Cytotoxic T cell (primary cell): ENCODE results near the genes TPM4 and AP1M1.

GRCh38 chr19:15318306-15318815, 14.0 kb downstream of the BRD4 start:
- PRO-cap, 2 experiments = no peak in any of the 2 experiments

GRCh38 chr19:15358312-15359337, 21.0 kb downstream of the AKAP8 start:
- PRO-cap, 2 experiments = peak in 1 of 2 experiments; most common minus-strand start chr19:15358790 (in 1)

- PRO-cap, 2 experiments = no peak in any of the 2 experiments
These were observed 14.7 kb downstream of the AKAP8L start for GRCh38 chr19:15403923-15404696.

GRCh38 chr19:15421870-15422668, 3.3 kb upstream of the AKAP8L start:
- PRO-cap, 2 experiments = no peak in any of the 2 experiments

DNA sequence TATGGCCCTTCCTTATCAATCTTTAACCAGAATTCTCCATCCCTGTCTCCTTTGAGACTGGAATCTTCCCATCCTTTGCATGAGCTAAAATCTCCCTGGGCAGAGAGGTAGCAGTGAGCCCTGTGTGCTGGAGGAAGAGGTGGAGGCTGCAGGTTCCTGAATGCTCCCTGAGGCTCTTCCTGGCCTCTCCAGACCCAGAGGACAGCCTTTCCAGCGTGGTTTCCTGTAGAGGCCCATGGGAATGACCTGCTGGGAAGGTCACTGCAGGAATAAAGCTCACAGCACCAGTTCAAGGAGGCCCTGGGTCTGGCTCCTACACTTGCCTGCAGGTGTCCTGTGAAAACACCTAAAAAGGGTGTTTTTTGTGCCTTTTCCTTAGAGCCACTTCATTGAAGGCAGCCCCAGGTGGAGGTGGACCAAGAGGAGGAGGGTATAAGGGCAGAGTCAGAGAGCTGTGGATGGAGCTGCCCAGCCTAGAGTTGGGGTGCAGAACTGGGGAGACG, 4.6 kb downstream of the OR10H2 start:
- PRO-cap, 2 experiments = no peak in any of the 2 experiments

DNA sequence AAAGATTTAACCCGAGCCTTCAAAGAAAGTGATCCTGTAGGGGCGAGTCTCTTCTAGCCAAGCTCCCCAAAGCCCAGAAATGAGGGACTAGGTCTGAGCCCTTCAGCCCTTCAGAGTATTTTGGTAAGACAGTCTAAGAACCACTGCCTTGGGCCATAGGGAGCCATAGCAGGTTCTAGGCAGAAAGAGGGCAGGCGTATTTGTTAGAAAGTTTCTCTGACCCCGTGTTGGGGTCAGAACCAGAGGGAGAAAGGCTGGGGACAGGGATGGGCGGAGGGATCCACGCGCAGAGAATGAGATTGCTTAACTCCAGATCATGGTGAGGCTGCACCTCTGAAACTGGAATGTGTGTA, 928 bp upstream of the TPM4 start:
- PRO-cap, 2 experiments = no peak in any of the 2 experiments

DNA sequence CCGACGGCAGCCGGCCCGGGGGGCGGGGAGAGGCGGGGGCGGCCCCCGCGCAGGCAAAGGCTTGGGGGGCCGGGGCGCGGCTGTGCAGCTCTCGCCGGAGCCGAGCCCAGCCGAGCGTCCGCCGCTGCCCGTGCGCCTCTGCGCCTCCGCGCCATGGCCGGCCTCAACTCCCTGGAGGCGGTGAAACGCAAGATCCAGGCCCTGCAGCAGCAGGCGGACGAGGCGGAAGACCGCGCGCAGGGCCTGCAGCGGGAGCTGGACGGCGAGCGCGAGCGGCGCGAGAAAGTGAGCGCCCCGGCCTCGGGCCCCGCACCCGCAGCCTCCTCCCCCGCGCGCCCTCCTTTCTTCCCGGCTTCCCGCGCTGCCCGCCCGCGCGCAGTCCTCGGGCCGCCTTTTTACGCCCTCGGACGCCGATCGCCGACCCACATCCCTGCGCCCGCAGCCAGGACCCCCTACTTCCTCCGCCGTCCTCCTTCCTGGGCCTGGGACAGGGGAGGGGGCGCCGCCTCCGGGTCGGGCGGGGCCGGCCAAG, at the start of gene TPM4:
Gene TPM4 (plus strand): TSS at position 83 of the 532 bp plus-strand sequence.
- PRO-cap, 2 experiments = peak in 2 of 2 experiments; most common plus-strand start position 56 of the sequence (in 2)

DNA sequence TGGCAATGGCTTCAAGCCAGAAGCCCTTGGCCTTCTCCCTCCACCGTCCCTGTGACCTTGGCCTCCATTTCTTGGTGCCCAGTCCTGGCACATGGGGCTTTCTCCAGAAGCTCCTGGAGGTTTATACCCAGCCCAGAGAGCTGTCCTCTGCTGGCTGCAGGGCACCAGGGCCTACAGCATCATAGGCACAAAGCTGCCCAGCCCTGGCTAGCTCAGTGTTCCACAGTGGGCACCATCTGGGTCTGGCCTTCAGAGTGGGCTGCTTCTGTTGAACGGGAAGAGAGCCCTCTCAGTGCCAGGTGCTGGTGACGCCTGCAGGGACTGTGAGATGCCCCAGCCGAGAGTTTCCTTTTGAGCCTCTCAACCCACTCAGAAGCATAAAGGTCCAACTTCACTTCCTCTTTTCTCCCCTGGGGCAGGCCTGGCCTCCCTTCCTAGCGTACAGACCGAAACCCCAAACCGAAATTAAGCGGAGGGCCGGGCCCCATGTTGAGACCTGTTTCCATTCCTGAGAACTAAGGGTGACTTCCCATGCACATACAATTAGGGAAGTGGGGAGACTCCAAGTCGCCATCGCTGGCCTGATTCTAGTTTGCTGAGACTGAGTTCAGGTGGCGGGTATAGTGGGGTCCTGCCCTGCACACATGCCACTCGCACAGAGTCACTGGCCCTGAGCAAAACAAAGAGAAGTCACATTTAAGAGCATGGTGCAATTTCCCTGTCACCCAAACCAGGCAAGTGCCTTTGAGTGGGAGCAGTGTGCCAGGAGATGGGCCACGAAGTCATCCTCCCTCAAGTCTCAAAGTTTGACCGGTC, 6.8 kb downstream of the RAB8A start:
- PRO-cap, 2 experiments = peak in 1 of 2 experiments; most common minus-strand start position 325 of the sequence (in 1)

DNA sequence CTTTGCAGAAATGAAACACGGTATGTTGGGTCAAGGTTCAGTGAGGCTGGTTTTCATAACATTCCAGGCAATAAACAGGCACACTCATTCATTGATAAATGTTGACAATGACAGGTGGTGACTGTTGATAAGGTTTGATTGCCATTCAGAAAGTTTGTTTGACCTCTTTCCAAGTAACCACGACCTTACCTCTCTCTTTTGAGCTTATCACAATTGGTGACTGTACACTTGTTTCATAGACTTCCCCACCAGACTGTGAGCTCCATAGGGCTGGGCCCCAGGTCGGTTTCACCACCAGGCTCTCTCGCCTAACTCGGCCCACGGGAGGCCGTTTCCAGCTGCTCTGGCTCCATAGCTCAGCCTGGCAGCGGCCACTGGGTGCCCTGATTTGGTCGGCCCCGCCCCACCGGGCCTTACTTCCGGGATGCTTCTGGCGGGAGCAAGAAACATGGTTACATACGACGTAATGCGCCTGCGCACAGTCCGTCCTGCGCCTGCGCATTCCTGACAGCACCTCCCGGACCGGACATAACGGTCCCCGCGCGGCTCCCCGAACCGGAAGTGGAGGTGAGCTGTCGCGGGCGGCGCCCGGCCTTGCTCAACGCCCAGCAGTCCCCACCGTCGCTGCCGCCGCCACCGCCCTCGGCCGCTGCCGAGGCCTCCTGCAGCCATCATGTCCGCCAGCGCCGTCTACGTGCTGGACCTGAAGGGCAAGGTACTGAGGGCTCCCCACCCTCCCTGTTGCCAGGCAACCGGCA, at the start of gene AP1M1:
Gene AP1M1 (plus strand): TSS at position 558 of the 758 bp plus-strand sequence.
- PRO-cap, 2 experiments = peak in 2 of 2 experiments; most common plus-strand start position 558 of the sequence (in 2); most common minus-strand start position 345 of the sequence (in 1)

DNA sequence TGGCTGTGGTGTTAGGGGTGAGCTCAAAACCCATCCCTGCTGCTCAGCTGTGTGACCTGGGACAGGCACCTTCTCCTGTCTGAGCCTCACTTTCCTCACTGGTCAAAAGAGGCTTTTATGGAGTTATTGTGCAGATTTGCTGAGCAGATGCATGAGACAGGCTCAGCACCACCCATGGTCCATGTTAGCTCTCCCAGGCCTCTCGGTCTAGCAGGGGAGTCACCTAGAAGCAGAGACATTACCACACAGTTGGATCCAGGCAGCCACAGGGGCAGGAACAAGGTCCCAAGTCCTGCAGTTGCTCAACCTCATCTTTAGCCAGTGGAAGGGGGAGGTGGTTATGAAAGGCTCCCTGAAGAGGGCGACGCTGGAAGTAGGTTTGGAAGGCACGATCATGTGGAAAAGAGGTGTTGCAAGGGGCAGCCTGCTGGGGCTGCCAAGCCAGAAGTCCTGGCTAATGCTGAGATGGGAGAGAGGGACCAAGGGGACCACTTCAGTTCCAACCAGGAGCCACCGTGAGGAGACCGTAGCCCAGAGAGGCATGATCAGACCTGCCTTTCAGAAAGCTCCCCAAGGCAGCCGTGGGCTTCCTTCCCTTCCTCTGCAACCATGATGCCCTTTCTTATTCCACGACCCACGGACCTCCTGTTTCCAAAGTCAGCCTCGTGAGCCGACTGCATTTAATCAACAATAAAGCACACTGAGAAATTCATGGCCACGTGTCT, 2.4 kb downstream of the AP1M1 start:
- PRO-cap, 2 experiments = no peak in any of the 2 experiments

GRCh38 chr19:16351012-16351499, 26.4 kb downstream of the KLF2 start:
- PRO-cap, 2 experiments = no peak in any of the 2 experiments

DNA sequence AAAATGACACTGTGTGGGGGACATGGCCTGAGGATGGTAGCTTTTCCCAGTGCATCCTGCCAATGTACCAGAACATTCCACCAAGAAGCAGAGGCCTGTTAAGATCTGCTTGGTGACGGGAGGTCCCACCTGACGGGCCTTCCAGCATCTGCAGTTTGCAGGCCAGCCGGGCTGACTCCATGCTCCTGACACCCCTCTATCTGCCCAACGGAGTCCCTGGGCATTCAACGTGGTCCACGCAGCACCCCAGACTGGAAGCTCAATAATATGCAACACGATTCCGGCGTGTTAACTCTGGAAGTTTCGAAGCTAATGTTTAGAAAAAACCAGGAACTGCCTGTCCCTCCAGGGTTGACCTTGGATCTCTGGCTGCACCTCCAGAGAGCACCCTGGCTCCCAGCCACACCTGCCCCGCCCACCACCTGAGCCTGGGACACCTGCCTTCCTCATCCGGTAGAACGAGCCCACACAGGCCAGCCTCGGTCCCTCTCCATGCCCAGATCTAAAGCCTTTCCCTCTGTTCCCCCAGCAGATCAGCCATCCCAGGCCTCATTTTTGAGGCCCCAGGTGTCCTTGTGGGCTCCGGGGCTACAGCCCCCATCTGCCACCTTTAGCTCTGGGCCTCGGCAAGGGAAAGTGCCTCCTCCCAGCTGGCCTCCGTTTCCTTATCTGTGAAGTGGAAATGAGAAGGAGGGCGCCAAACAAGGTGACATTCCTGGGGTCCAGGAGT, 38.5 kb downstream of the KLF2 start:
- PRO-cap, 2 experiments = no peak in any of the 2 experiments

DNA sequence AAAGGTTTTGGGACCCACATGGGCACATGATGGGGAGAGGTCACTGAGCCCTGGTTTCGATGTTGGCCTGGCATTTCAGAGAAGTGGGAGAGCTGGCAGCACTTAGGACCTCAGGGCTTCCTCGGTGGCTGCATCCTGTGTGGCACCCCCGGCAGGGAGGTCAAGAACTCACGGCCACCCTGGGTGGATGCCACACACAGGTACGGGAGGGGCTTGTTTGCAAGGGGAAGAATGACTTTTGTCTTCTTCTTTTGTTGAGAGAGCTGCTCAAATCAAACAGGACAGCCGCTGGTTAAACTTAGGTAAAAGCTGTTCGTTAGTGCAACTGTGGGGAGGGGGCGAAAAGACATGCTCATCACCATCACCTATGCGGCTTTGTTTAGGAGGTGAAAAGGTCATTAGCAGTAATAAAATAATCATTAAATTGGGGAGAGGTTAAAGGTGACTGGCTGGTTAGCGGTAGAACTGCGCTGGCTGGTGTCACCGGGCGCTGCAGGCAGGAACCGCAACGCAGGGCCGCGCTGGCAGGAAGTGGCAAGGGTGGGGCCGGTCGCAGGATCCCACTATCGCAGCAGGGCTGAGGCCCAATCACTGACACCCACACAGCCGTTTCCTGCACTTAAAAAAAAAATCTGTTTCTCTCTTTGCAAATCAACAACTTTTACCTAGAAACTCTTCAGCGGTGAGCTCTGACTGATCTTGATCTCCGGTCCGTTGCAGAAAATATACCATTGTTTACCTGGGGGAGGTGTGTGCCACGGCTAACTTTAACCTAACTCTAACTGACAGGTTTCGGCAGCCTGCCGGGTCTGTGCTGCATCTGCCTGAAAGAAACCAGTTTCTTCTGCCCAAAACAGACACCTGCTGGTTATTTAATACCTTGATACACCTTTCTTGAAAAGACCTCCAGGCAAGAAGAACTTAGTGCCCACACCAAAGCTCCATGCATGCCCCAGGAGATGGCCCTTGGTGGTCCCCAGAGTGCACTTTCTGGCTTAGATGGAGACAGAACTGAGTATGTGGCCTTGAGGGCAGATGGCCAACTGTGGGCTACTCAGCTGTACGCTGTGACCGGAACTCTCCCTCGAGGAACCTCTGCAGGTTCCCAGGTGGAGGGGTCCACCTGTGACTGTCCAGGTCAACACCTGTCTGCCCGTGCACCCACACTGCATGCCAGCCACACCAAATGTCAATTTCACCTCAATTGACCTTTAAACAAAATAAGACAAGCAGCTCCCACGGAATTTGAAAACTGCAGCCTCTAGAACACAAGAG, 47.0 kb downstream of the KLF2 start:
- PRO-cap, 2 experiments = peak in 2 of 2 experiments; most common plus-strand start position 668 of the sequence (in 2); most common minus-strand start position 533 of the sequence (in 2)

- PRO-cap, 2 experiments = no peak in any of the 2 experiments
These were observed 73.0 kb downstream of the EPS15L1 start for GRCh38 chr19:16398728-16399193.

GRCh38 chr19:16417445-16418159, 54.2 kb downstream of the EPS15L1 start:
- PRO-cap, 2 experiments = no peak in any of the 2 experiments

DNA sequence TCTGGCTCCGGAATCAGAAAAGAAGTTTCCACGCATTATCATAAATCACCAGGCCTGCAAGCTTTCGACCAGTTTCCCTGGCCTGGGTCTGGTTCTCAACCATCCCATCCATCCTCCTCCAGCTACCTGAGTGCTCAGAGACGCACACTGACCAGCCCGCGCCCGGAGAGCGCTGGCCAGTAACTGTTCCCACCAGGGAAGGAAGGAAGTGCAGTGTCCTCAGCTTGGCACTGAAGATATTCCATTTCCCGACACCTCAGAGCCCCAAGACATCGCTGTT, 29.2 kb downstream of the EPS15L1 start:
- PRO-cap, 2 experiments = no peak in any of the 2 experiments

GRCh38 chr19:16461645-16462182, 10.1 kb downstream of the EPS15L1 start:
- PRO-cap, 2 experiments = no peak in any of the 2 experiments

- PRO-cap, 2 experiments = no peak in any of the 2 experiments
These were observed 9.5 kb upstream of the EPS15L1 start for GRCh38 chr19:16481371-16481570.

DNA sequence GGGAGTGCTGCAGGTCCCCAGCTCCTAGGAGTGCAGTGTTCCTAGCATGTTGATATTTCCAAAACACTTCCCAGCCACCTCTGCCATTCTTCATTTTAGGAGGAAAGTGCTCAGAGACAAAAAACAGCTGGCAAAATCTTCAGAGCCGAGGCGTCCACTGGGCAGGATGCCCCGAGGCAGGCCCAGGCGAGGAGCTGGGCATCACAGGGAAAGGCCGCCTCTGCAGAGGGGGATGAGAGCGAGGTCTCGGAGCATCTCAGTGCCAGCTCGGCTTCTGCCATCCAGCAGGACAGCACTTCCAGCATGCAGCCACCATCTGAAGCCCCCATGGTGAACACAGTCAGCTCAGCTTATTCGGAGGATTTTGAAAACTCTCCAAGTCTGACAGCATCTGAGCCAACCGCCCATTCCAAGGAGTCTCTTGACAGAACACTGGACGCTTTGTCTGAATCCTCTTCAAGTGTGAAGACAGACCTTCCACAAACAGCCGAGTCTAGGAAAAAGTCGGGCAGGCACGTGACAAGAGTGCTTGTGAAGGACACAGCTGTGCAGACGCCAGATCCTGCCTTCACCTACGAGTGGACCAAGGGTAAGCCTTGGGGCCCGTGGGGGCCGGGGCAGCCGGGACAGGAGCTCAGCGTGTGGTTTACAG, 13.3 kb downstream of the C19orf44 start:
- PRO-cap, 2 experiments = no peak in any of the 2 experiments

DNA sequence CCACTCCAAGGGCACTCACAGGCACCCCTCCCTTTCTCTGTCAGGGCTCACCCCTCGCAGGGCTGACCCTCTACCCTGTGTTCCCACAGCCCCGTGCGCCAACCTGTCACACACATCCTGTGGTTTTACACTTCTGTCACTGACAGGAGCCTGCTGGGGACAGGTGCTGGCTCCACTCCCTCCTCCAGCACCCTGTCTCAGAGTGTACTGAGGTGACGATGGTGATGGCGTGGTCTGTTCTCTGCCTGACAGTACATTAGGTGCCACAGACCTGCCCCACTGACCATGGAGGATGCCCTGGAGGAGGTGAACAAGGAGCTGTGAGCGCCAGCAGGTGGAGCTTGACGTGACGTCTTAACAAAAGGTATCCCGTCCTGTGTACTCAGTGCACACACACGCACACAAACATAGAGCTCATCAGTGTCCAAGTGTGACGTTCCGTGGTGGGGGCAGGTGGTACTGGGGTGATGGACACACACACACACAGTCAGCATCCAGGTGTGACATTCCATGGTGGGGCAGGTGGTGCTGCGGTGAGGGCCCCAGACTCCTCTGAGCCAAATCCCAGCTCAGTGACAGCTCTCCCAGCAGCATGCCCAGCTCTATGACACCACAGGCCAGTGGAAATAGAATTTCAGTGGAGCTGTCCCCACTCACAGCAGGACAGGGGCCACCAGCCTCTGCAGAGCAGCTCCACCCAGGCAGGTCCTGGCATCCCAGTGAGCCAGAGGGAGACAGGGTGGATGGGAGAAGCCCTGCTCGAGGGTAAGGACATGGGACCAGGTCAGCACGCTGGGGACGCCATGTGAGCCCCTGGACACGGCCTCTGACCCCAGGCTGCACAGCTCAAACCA, 21.0 kb downstream of the C19orf44 start:
- PRO-cap, 2 experiments = no peak in any of the 2 experiments